ENCODE measurements around the genes TAB2, GINM1 and ARMT1.

GRCh38 chr6:148566310-148566731 is 180.5 kb upstream of the UST start:
- PRO-cap, 4 experiments: peak in 1 of 4 experiments; most common minus-strand start chr6:148566364 (in 1)
- RAMPAGE, long total RNA, 4 experiments: no peak in any of the 4 experiments

- PRO-cap, 4 experiments: no peak in any of the 4 experiments
- RAMPAGE, long total RNA, 4 experiments: no peak in any of the 4 experiments
These were observed 182.2 kb downstream of the UST start for GRCh38 chr6:148928823-148929573.

DNA sequence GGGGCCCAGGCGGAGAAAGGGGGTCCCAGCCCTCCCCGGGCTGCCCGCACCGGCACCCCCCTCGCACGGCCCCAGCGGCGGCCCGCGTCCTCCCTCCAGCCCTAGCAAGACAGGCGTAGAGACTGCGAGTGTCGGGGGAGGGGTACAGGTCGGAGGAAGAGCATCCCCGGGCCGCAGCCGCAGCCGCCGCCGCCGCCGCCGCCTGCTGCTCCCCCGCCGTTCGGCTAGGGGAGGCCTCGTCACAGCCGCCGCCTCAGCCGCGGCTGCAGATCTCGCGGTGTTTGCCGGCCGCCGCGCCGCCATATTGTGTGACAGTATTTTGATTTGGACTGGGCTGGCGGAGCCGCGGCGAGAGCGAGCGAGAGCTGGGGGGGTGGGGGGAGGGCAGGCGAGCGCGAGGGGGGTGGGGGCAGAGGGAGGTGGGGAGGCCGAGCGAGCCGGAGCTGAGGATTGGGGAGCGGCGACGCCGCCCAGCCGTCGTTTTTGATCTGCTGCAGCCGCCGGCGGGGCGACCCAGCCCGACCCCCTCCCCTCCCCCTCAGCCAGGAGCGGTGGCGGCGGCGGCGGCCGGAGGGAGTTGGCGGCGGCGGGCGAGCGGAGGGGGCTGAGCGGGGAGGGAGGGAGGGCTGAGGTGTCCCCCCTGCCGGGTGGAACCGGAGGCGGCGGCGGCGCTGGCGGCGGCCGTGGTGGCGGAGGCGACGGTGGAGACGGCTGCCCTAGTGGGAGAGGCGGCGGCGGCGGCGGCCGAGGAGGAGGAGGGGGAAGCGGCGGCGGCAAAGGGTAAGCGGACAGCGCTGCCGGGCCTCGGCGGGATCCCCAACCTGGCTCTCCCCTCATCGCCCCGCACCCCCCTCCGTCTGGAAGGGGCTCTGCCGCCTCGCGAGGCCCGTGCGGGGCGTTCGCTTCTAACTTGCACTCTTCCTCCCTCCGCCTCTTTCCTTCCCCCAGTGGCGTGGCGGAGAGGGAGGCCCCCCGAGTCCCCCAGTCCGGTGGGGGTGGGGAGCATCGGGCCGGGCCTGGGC is at the start of gene TAB2:
TAB2 (plus strand) TSS at position 477 of the 1,022 bp plus-strand sequence.
- PRO-cap, 4 experiments: peak in 4 of 4 experiments; most common plus-strand start position 329 of the sequence (in 3); most common minus-strand start position 226 of the sequence (in 4)
- RAMPAGE, long total RNA, 4 experiments: no peak in any of the 4 experiments

DNA sequence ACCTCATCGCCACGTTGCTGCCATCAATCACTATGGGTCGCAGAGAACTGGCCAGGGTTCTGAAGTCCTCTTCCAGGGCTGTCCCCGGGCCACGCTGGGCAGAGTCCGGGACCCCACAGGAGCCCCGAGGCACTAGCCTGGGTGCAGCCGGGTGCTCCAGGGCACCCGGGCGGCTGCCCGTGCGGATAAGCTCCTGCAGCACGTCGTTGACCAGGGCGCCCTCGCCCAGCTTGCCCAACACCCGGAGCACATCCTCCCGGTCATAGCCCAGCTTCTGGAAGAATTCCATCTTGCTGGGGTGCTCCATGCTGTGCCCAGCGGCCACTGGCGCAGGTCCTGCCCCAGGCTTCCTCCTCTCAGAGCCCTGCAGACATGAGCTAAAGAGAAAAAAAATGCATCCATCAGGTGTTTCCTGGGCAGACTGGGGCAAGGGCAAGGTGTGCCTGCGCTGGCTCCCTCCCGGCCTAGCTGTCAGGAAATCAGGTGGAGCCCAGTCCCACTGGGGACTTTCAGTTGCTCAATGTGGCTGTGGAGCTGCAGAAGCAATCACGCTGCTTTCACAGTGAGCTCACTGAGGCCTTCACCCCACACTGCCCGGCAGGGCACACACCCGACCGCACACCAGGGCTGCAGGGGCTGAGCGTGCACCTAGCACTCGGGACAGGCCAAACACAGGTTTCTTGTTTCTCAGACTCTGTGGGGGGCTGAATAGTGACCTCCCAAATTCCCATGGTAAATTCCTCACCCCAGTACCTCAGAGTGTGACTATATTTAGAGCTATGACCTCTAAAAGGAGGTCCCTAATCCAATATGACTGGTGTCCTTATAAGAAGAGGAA is 10.4 kb downstream of the ZC3H12D start:
- PRO-cap, 4 experiments: no peak in any of the 4 experiments
- RAMPAGE, long total RNA, 4 experiments: no peak in any of the 4 experiments

- PRO-cap, 4 experiments: peak in 3 of 4 experiments; most common minus-strand start chr6:149483452 (in 3)
- RAMPAGE, long total RNA, 4 experiments: start-site peak on the minus strand in 2 of 4 experiments, at chr6:149483104-149483229 at its widest, 21 to 23 reads per replicate
These were observed 1.7 kb downstream of the ZC3H12D start for GRCh38 chr6:149482745-149483838.

DNA sequence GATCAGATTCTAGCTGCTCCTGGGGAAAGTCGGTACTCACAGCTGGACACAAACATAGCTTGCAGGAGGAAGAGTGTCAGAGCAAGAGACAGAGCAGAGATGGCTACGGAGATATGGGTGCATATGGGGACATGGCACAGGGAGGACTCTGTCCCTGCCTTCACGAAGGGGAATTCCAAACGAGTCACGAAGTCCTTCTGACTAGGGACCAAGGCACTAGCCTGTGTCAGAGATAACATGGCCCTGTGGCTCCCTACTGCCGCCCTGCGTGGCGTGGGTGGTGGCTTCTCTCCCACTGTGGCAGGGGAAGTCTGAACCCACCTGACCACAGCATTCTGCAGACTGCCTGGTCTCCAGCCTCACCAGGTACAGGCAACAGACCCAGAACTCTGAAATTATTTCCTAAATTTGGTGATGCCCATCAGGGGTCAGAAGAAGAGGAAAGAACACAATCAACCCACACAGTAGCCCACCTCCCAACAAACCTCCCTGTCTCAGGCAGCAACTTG is 576 bp upstream of the ZC3H12D start:
- PRO-cap, 4 experiments: peak in 1 of 4 experiments; most common minus-strand start position 150 of the sequence (in 1)
- RAMPAGE, long total RNA, 4 experiments: start-site peak on the minus strand in 1 of 4 experiments, centred at position 172 of the sequence, 28 reads per replicate

DNA sequence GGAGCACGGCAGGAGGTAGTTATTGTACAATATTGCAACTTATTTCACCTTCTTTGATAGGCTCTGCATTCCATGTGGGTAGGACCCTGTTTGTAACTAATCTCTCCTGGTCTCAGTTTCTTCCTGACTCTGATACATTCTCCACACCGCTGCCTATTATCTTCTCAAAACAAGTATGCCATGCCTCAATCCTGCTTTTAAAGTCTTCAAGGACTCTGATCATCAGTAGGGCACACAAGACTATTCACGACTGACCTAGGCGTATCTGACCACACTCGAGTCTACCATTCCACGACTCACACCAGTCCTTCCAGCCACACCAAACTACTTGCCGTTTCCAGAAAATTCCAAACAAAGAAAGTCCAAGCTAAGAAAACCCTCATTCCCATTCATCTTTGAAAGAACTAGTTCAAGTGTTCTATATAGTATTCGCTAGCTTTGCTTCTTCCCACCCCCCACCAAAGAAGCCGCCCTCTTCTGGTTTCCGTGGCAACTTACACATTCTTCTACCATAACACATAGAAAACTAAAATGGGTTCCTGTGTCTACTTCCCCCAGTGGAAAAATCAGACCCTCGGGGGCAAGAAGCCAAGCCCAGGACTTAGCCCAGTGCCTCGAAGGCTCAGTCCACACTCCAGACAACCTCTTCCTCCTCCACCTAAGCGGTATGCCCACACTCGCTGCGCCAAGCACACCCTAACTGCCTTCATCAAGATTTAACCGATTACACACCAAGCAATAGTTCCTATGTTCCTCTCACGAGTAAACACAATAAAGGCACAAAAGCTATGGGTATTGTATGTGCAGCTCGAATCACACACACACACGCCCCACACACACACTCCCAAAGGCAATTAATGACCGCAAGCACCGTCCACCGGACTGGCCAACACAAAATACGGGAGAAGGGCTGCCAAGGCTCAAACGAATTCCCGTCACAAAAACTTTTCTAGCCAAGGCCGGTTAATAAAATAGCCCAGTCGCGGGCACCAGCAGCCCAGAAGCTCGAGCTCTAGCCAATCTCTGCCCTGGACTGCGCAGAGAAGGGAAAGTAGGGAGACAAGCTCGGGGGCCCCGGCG is 673 bp downstream of the PPIL4 start:
- PRO-cap, 4 experiments: peak in 2 of 4 experiments; most common plus-strand start position 609 of the sequence (in 2)
- RAMPAGE, long total RNA, 4 experiments: no peak in any of the 4 experiments

DNA sequence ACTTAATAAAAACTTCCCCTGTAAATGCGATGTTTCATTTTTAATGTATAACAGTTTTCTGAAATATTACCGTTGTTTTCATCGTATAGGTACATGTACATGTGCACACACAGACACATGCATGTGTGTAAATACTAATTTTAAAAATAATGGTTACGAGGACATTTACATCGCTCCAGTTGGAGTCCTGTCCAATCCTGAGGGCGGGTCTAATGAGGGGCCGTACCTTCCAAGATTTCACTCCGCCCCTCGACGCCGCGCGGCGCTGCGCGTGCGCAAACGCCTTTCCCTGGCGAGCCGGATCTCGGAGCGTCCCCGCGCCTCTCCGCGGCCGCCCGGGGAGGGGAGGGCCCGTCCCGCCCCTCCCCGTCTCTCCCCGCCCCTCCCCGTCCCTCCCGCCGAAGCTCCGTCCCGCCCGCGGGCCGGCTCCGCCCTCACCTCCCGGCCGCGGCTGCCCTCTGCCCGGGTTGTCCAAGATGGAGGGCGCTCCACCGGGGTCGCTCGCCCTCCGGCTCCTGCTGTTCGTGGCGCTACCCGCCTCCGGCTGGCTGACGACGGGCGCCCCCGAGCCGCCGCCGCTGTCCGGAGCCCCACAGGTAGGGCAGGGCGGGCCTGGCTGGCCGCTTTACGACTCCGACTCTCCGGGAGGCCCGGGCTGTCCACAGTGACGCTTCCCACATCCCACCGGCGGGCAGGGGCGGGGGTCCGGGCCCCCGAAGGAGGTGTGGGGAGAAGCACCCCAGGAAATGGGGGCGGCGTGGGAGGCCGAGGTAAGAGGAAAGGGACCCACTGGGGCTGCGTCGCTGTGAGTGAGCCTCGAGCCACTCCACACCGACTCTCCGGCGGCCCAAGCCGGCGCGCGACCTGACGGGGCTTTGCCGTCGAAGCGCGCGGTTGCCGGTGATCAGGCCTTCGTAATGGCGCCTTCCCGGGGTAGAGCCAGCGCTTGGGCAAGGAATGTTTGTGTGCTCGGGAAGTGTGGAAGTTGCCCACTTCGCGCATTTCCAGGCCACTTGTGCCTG is at the start of gene GINM1:
GINM1 (plus strand) TSS at position 437 of the 1,022 bp plus-strand sequence.
- PRO-cap, 4 experiments: peak in 4 of 4 experiments; most common plus-strand start position 278 of the sequence (in 3); most common minus-strand start position 211 of the sequence (in 1)
- RAMPAGE, long total RNA, 4 experiments: start-site peak on the plus strand in 4 of 4 experiments, centred at positions 451 to 454 of the sequence, 478 to 880 reads per replicate

- PRO-cap, 4 experiments: no peak in any of the 4 experiments
- RAMPAGE, long total RNA, 4 experiments: no peak in any of the 4 experiments
These were observed 15.9 kb downstream of the KATNA1 start for GRCh38 chr6:149632648-149632936.

- PRO-cap, 4 experiments: no peak in any of the 4 experiments
- RAMPAGE, long total RNA, 4 experiments: no peak in any of the 4 experiments
These were observed 16.1 kb downstream of the LATS1 start for GRCh38 chr6:149701572-149702398.

- PRO-cap, 4 experiments: no peak in any of the 4 experiments
- RAMPAGE, long total RNA, 4 experiments: no peak in any of the 4 experiments
These were observed 52.5 kb downstream of the PCMT1 start for GRCh38 chr6:149802018-149802464.

DNA sequence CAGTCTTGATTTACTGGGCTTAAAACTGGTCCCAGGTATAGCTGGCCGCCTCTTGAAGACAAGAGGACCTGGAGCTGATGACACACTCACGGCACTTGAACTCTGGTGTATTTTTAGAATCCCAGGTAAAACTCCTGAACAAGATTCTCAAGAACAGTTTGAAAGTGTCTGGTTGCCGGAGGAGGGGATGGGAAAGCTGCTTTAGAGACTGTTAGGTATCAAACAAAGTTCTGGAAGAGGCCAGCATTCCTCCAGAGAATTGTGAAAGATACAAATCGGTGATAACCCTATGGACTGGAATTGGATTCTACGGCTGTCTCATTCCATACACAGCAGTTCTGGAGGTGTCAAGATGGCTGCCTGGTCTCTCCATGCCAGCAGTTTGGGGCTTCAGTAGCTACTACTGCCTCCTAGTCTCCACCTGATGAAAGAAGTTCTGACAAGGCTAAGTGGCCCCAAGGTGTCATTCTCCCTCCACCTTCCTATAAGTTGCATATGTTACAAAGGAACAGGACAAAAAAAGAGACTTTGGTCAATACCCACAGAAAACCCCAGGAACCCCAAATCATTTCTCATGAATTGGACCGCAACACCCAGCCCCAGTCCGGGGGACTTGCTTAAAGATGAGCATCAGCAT is 40.5 kb downstream of the LRP11 start:
- PRO-cap, 4 experiments: no peak in any of the 4 experiments
- RAMPAGE, long total RNA, 4 experiments: start-site peak on the minus strand in 1 of 4 experiments, centred at position 469 of the sequence, 5 reads per replicate

DNA sequence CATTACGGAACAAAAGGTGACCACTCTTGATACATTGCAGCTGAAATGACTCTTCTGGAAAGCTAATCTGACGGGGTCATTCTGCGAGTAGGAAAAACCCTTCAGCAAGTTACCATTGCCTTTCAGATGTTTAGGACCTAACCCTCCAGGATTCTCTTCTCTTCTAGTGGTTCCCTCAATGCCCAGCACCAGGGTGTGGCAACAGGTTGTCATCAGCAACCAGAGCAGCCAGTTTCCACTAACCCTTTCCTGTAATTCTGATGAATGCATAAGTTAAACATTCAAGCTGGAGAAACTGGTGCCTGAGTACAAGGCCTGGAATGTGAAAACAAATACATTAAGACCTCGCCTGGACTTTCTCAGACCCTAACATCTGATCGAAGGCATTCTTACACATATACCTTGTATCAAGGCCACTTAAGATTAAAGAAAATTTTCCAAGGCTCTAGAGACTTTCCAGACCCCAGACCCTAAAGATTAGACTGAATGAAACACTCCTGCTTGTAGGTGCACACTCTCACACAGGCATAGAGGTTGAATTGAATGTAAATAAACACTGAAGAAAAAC is 9.2 kb downstream of the LRP11 start:
- PRO-cap, 4 experiments: no peak in any of the 4 experiments
- RAMPAGE, long total RNA, 4 experiments: no peak in any of the 4 experiments

DNA sequence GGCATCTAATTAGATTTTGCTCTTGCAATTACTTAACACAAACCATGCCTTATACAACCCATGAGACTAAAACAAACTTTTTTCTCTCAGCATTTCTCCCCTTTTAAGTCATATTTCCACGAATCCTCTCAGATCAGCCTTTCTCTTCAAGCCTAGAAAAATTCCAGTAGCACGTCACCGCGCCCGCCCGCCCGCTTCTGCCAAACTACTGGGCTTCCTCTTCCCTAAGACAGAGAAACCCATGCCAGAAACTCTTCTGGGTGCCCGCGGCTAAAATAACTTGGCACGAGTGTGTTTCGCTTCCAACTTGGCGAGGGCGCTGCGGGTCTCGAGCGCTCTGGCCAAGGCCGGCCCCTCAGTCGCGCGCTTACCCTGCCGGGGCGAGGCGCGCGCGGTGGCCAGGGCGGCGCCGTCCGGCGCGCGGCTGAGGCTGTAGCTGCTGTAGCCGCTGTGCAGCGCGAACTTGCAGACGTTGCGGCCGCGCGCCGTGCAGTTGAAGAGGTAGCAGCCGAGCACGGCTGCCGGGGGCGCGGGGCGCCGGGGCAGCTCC is 1.0 kb downstream of the LRP11 start:
- PRO-cap, 4 experiments: peak in 4 of 4 experiments; most common plus-strand start position 468 of the sequence (in 2); most common minus-strand start position 199 of the sequence (in 4)
- RAMPAGE, long total RNA, 4 experiments: no peak in any of the 4 experiments

- PRO-cap, 4 experiments: no peak in any of the 4 experiments
- RAMPAGE, long total RNA, 4 experiments: no peak in any of the 4 experiments
These were observed 12.0 kb upstream of the RAET1L start for GRCh38 chr6:150037261-150037783.

DNA sequence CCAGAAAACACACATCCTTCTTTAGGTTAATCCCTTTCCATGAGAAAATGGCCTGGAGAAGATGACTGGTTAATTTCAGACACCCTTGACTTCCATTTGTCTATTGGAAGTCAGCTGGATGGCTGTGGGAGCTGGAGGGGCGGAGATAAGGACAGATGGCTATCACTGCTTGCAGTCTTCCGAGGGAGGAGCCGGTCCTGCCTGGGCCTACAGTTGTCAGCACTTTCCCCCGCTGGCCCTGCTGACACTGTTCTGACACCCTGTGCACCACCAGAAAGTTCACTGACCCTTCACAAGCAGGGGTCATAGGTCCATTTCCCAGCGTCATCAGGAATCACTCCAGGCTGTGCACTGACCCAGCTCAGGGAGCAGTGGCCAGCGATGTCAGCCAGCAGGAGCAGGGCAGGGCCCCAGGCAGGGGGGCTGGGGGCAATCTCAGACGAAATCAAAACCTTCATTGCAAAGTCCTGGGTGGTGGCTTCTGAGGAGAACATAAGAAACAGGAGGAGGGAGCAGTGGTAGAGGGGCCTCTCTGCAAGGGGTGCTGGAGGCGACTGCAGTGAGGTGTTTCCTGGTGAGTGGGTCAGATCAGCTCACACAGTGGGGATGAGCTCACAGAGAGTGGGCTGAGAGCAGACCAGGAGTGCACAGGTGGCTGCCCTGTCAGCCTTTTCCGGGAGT is 26.6 kb upstream of the PLEKHG1 start:
- PRO-cap, 4 experiments: peak in 2 of 4 experiments; most common plus-strand start position 174 of the sequence (in 2)
- RAMPAGE, long total RNA, 4 experiments: no peak in any of the 4 experiments

- PRO-cap, 4 experiments: peak in 4 of 4 experiments; most common plus-strand start chr6:150574659 (in 4); most common minus-strand start chr6:150574540 (in 1)
- RAMPAGE, long total RNA, 4 experiments: no peak in any of the 4 experiments
These were observed 25.3 kb upstream of the PLEKHG1 start for GRCh38 chr6:150574338-150574914.

- PRO-cap, 4 experiments: peak in 4 of 4 experiments; most common plus-strand start chr6:150636333 (in 1); most common minus-strand start chr6:150636292 (in 1)
- RAMPAGE, long total RNA, 4 experiments: no peak in any of the 4 experiments
These were observed 36.4 kb downstream of the PLEKHG1 start for GRCh38 chr6:150636023-150636477.

GRCh38 chr6:150981632-150982519 is 116.4 kb downstream of the MTHFD1L start:
- PRO-cap, 4 experiments: no peak in any of the 4 experiments
- RAMPAGE, long total RNA, 4 experiments: no peak in any of the 4 experiments

- PRO-cap, 4 experiments: peak in 4 of 4 experiments; most common plus-strand start chr6:151452519 (in 2); most common minus-strand start chr6:151452969 (in 1)
- RAMPAGE, long total RNA, 4 experiments: start-site peak on the plus strand in 4 of 4 experiments, at chr6:151452453-151452538 at its widest, 117 to 270 reads per replicate
These were observed at the start of gene ARMT1 for GRCh38 chr6:151452213-151453147. TSS of gene ARMT1 (plus strand) at chr6:151452466.